SJCRH30 (cell line): ENCODE data around the gene CKAP5.

- RAMPAGE, long total RNA = no peak
Measured at GRCh38 chr11:44978440-44979554, 28.1 kb upstream of the TP53I11 start.

- RAMPAGE, long total RNA = no peak
Measured at GRCh38 chr11:45024300-45024600, 73.6 kb upstream of the TP53I11 start.

DNA sequence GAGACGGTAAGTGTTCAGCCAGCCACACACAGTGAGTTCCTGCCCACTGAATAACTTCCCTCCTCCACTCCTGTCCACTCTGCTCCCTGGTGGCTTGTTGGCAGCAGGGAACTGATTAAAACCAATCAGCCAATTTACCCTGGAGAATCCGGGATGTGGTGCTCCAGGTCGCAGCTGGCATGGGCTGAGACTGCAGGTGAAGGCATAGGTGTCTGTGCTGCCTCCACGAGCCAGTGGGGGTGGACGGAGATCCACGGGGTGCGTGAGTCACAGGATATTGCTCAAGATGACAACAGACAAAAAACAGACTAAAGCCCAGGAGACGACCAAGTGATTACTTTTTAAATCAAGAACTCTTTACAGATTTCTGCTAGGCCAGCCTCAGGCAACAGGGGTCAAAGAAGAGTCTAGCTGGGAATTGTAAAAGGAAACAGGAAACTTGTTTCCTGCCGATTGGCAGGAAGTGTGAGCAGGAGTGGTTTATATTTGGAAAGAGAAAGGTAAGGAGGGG lies 95.2 kb upstream of the TP53I11 start:
- RAMPAGE, long total RNA = no peak

DNA sequence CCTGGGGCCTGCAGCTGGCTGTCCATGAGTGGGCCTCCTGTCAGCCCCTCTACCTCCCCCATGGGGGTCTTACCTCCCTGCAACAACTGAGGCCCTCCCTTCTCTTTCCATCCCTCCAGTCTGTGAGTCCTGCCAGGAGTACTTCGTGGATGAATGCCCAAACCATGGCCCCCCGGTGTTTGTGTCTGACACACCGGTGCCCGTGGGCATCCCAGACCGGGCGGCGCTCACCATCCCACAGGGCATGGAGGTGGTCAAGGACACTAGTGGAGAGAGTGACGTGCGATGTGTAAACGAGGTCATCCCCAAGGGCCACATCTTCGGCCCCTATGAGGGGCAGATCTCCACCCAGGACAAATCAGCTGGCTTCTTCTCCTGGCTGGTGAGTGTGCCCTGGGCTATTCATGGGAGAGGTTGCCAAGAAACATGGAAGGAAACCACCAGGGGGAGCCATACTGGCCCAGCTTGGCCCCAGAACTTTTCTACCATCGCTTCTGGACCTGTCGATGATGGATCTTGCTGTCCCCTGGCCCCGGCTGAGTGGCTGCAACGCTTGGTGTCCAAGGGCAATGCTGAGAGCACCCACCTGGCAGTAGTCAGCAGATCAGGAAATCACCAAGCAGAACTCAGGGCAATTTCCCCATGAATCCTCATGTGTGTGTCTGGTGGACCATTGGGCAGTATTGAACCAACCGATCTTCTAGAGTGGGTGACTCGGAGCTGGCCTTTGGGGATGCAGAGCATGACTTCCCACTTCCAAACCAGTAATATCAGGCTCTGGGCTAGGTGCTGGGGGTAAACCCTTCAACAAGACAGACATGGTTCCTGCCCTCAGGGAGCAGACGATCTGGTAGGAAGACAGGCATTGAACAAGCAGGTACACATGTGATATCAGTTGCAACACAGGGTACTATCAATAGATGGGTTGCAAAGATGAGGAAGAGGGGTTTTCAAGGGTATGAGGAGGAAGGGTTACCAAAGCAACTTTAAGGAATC lies 36.6 kb downstream of the PRDM11 start:
- RAMPAGE, long total RNA = no peak

DNA sequence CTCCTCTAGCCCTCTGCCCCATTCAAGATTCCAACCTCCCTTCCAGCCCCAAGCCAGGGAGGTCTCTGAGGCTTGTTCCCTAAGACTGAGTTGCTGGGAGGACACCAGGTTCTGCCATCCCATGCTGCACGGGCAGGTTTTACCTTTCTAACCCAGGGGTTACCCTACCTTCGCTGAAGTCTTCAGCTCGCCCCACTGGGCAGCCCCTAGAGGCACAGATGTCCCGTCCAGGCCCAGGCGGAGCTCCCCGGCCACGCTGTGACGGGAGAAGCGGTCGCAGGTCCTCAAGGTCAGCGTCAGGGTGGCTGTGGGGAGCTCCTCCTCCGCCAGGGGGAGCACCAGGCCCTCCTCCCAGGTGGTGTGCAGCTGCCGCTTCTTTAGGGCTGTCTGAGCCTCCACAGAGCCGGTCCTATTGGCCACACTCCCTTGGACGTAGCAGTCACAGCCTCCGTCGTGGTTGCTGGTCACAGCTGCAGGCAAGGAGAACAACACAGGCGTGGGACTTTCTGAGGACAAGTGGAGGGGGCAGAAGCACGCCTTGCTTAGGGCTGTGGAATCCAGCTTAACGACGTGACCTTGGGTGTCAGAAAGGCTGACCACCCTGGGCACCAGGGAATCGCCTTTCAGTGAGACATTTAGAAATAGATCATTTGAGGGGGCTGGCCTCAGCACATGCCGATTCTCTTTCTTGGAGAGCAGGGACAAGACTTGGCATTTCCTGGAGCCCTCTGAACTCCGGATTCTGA lies 33.7 kb downstream of the SYT13 start:
- RAMPAGE, long total RNA = no peak

DNA sequence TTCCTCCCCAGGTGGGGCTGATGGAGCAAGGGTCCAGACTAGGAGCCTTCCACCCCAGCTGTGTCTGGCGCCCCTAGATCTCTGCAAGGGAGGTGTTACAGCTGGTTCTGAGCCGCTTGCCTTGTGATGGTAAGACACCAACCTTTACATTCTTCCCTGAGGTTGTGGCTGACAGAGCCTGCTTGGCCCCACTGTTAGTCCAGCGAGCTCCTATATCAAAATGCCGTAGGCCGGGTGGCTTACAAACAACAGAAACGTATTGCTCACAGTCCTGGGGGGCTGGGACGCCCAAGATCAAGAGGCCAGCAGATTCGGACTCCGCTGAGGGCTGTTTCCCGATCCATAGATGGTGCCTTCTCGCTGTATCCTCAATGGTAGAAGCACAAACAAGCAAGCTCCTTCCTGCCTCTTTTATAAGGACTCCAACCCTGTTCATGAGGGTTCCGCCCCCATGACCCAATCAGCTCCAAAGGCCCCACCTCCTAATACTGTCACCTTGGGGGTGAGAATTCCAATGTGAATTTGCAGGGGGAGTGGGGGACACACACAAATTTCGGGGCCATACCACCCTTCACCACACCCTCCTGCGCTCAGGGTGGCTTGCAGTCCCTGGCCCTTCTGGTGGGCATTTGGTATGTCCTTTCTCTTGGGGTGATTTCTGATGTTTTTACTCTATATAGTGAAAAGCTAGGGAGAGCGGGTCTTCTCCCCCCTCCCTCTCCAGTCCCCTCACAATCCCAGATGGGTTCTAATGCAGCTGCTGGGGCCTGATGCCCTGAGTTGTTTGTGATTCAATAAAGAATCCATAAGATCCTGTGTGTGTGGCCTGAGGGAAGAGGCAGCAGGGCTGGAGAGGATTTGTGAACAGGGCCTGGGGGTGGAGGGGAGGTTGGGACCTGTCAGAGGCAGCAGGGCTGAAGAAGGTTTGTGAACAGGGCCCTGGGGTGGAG lies 7.5 kb downstream of the SLC35C1 start:
- RAMPAGE, long total RNA = no peak

GRCh38 chr11:45865350-45865916 lies 18.2 kb downstream of the CRY2 start:
- RAMPAGE, long total RNA = no peak

DNA sequence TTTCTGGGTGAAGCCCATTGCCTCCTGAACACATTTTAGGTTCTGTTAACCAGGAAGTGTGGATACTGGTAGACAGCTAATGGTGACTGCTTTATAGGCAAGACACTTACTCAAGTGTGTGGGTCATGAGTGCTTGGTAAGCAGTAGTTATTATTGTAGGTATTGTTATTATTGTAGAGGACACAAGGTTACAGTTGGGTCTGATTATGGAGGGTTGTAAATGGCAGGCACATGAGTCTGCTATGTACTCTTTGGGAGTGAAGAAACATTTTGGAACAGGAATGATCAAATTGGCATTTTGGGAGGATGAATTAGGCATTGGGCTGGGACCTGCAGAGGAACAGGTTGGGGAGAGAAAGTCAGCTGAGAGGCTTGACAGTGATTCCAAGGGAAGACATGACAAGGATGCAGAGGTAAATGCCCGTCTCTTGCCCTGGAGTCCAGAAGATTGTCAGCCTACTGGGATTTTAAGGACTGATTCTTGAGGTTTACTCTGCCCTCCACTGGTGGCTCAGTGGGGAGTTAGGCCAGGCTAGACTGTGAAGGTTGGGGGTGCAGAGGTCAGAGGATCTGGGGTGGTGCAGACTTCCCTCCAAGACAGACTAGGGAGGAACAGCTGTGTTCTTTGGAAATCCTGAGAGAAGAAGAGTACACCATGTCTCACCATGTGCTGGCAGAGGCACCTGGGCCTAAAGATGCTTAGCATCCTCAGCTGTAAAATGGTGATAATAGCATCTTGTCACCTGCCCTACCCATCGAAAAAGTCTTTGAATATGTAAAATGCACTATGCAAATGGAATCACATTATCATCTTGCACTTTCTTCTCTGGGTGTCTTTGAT lies 10.1 kb upstream of the MAPK8IP1 start:
- RAMPAGE, long total RNA = no peak

DNA sequence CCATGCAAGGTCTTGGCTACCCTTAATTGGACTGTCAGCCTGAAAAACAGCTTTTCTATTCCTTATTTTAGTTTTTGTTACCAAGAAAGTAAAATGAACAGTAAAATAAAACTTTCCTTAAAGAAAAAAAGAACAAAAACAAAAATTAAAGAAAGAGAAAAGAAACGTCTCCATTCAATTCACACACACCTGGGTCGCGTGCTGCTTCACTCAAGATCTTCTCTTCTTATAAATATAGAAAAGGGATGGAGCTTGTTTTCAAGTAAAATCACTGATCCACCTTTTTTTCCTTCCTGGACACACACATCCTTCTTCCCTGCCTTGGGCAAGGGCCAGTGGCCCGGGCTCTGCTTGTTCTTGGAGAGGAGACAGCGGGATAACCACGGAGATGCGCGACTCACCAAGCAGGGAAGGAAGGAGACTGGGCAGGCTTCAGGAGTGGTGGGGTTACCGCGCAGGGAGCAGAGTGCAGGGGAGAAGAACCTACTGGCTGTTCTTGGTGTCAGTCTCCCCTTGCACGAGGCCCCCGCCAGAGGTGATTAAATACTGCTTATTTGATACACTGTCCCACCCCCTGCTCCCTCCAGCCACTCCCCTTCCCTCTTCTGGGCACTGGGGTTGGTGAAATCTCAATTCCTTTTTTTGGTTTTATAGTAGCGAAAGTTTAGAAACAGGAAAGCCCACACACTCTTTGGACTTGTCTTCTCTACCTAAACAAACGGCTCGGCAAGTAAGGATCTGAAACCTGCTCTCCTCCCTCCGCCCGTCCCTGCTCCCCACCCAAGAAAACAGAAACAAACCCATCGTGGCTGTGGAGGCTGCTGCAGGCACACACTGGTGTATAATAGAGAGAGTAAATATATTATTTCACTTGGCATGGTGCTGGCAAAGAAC lies 10.6 kb downstream of the LARGE2 start:
- RAMPAGE, long total RNA = no peak

DNA sequence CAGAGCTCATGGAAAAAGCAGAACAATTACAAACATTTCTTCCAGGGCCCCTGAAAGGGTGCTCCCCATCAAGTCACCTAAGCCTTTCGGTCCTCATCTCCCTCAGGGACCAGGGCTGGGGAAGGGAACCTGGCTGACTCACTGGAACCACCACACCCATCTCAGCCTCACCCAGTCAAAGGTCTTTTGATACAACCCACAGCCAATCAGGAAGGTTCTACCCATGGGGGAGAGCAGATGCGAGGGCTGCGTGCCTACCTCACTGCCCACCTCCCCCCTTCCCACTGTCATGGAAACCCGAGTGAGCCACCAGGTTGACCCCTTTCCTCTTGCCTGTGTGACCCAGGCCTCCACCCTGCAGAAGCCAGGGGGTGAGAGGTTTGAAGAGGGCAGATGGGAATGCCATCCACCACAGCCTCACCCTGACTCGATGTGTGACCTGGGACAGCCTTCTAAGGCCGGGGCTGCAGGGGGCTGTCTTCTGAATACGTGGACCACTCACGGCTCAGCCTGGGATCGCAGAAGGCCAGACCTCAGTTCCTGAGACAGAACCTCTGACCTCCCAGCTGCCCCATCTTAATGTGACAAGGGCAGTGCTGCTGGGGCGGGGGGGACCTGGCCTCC lies 2.6 kb downstream of the MDK start:
- RAMPAGE, long total RNA = no peak

DNA sequence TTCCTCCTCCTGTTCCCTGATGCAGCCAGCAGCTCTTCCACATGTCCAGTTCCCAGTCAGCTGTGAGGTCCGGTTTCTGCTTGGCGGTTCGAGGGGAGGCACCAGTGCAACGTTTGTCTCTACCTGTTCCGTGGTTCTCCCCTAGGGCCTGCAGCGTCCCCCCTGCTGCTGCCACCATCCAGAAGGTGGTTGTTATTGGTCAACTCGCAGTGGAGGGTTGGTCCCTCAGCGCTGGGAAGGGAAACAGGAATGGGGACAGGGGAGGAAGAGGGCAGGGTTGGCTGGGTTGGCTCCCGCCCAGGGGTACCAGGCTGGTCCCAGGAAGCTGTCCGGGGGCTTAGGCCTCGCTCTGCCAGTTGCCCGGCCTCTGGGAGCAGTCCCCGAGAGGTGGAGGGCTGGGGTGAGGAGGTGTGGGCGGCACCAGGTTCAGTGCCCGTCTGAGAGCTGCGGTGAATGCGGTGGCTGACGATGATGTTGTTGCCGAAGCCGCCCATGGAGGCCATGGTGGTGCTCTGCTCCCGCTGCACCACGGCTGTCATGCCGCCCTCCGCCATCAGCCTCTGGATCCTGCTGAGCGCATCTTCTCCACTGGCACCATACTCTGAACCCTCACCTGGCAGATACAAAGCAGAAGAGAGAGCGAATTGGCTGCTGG lies 5.9 kb upstream of the CHRM4 start:
- RAMPAGE, long total RNA = no peak

DNA sequence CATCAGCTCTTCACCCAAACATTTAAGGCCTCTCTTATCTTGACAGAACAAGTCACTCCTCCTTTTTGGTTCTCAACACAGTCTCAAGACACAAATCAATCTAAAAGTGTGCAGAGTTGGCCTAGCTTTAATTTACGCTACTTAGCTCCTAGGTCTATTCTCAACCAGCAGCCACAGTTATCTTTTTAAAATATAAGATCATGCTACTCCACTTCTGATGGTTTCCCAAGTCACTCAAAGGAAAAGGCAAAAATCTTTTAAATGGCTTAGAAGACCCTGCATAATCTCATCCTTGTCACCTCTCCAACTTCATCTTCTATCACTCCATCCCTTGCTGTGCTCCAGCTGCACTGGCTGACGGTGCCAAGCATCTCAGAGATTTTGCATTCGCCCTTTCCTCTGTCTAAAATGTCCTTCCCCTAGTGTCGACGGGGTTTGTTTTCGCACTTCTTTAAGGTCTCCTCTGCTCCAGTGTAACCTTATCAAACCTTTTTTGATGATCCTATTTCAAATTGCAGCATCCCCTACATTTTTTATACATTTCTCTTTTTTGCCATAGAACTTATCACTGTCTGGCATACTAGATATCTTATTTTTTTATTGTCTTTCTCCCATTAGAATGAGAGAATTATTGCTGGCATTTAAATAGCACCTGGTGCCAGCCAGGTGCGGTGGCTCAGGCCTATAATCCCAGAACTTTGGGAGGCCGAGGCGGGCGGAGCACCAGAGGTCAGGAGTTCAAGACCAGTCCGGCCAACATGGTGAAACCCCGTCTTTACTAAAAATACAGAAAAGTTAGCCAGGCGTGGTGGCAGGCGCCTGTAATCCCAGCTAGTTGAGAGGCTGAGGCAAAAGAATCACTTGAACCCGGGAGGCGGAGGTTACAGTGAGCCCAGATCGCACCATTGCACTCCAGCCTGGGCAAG lies 60.0 kb downstream of the AMBRA1 start:
- RAMPAGE, long total RNA = no peak

- RAMPAGE, long total RNA = no peak
Measured at GRCh38 chr11:46599440-46599802, 5.6 kb upstream of the AMBRA1 start.

- RAMPAGE, long total RNA = no peak
Measured at GRCh38 chr11:46648998-46649811, 31.9 kb downstream of the ATG13 start.

- RAMPAGE, long total RNA = no peak
Measured at GRCh38 chr11:46676327-46677187, 23.9 kb downstream of the ARHGAP1 start.

GRCh38 chr11:46687512-46687839 lies 12.9 kb downstream of the ARHGAP1 start:
- RAMPAGE, long total RNA = no peak

GRCh38 chr11:46845489-46846553 lies at the start of gene CKAP5:
TSS of gene CKAP5 (minus strand) at chr11:46846280.
- RAMPAGE, long total RNA = no peak

- RAMPAGE, long total RNA = no peak
Measured at GRCh38 chr11:47154662-47155129, 22.0 kb downstream of the ARFGAP2 start.

- RAMPAGE, long total RNA = no peak
Measured at GRCh38 chr11:47182207-47182973, 3.8 kb downstream of the PACSIN3 start.

- RAMPAGE, long total RNA = no peak
Measured at GRCh38 chr11:47204594-47205102, 10.1 kb upstream of the DDB2 start.